ENCODE results near the genes DIPK1C and ZNF407.

DNA sequence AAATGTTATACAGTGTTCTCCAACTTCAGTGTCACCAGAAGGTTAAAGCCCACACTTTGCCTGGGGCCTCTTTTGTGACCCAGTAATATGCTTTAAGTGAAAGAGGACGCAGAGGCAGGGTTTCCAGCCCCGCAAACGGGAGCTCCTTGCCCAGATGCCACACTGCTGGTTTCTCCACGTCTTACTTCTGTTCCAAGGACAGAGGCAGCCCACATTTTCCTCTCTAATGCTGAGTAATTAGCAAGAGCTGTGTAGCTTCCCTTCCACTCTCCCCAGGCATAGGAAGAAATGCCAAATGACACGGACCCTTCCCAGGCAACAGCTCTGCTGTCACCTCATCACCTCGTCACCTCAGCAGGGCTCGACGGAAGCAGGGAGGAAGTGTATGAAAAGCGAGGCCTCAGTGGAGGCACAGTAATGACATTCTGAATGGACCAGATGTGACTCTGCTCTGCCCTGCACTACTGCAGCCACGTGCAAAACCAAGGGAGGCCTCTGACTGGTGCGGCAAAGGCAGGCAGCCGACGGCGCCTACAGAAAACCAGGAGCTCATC is 64.6 kb downstream of the FBXO15 start:
- PRO-cap: no peak

DNA sequence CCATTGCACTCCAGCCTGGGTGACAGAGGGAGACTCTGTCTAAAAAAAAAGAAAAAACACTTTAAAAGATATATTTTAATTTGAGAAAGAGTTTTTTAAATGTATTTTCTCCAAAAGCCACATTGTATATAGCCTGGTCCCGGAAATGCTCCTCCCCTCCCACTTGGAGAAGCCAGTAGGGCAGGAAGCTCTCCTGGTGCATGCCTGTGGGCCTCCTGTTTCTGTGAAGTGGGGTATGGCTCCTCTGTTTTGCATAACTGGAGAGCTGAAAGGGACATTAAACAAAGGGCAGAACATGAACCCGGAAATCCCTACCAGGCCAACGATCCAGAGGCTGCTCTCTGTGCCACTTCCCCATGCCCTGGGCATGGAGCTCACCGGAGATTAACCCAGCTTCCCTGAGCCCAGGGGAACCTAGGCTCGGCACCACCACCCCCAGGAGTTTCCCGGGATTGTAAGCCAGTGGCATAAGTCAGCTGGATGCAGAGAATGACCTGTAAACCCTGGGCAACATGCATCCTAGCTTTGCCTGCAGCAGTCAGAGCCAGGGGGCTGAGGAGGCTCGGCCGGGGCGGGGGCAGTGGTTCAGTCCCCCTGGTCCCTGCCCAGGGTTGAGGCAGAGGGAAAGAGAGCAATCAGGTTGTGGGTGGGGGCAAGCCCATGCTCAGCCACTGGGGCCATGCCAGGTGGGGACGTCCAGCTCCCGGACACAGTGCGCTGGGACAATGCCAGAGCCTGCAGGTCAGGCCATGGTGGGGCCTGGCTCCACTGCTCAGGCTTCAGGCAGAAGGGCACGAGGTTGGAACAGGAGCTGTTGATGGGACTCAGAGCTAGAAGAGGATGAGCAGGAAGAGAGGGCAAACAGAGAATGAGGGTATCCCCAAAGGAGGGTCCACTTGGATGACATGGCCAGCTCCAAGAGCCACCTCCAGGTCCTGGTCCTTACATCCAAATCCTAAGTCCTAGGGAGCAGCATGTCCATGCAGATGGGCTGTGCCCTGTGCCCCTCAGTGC is 49.5 kb downstream of the TIMM21 start:
- PRO-cap: no peak

DNA sequence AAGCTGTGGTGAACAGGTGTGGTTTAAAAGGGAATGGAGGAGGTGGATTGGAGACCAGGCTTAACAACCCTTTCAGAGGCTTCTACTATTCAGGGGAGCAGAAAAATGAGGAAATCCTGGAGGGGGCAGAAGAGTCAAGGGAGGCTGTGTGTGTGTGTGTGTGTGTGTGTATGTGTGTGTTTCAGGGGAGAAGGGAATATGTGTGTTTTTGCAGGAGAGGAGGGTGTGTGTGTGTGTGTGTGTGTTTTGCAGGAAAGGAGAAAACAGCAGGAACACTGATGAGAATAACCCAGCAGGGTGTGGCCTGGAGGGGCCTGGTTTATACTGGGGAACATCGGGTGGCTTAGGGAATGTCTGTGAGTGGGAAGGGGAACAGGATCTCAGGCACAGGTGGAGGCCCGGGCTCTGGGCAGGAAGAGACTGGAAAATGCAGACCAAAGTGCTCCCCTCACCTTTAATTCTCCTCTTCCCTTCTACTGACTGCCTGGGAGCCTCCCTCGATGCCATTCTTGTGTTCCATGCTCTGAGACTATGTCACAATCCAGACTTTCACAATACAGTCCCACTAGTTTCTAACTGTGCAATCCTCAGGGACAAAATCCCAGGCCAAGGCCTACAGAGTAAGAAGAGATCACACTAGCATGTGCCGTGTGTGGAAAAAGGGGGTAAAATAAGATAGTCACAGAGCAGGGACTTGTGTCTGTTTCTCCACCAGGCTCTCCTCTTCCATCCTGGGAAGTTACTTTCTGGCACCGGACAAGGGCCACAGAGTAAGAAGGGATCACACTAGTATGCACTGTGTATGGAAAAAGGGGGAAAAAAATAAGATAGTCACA is 9.9 kb downstream of the CYB5A start:
- PRO-cap: no peak

DNA sequence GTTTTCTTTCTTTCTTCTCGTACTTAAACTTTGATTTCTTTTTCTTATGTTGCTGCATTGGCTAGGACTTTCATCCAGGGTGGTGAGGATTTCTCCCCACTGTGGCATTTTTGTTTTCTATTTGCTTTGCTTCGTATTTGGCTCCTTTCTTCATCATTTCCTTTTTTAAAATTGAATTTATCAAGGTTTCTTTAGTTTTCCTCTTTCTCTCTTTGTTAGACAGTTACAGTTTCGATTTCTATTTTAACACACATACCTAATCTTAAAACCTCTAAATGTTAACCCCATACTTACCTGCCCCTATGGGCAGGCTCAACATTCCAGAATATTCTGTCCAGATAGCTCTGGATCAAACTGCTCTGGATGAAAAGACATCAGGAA is 49.3 kb downstream of the DIPK1C start:
- PRO-cap: no peak

DNA sequence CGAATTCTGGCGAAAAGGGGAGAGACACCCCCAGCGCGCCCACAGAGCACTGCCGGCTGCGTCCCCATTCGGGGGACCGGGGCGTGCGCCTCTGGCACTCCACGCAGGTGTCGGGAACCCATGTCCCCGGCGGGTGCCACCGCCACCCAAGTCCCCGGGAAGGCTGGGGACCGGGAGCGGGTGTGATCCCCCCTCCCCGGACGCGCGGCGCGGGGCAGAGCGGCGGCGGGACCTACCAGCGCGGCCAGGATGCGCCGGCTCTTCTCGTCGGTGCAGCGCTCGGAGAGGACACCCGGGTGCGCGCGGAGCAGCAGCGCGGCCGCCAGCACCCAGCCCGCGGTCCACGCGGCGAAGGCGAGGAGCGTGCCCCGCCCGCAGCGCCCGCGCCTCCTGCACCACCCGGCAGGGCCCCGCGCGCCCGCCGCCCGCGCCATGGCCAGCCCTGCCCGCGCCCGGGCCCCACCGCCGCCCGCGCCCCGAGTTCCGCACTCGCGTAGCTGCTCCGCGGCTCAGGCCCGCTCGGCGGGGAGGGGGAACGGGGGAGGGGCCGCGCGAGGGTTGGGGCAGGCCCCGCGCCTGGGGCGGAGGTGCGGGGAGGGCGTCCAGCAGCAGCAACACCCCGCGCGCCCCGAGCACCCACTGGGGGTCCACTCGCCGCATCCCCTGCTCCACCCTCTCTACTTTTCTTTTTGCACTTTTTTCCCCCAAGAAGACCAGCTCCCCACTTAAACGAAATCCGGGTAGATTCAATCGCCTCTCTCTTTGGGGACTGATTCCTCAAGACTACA is at the start of gene DIPK1C:
Gene DIPK1C (minus strand): TSS at position 483 of the 788 bp plus-strand sequence.
- PRO-cap: no peak

DNA sequence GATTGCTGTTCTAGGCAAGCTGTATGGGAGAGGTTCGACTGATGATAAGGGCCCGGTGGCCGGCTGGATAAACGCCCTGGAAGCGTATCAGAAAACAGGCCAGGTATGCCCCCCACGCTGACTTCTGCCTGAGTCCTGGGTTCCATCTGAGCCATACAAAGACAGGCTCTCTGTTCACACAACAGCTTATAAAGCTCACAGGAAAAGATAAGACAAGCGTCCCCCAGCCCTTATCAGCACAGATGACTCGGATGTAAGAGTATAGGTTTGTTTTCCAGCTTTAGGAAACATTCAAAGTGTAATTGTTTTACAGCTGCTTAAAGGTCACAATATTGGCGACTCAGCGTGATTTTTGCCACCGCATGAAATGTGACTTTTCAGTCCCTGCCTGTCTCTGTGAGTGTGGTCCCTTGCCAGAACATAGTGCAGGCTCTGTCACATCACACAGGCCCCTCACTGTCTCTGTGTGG is 12.7 kb downstream of the CNDP2 start:
- PRO-cap: no peak

DNA sequence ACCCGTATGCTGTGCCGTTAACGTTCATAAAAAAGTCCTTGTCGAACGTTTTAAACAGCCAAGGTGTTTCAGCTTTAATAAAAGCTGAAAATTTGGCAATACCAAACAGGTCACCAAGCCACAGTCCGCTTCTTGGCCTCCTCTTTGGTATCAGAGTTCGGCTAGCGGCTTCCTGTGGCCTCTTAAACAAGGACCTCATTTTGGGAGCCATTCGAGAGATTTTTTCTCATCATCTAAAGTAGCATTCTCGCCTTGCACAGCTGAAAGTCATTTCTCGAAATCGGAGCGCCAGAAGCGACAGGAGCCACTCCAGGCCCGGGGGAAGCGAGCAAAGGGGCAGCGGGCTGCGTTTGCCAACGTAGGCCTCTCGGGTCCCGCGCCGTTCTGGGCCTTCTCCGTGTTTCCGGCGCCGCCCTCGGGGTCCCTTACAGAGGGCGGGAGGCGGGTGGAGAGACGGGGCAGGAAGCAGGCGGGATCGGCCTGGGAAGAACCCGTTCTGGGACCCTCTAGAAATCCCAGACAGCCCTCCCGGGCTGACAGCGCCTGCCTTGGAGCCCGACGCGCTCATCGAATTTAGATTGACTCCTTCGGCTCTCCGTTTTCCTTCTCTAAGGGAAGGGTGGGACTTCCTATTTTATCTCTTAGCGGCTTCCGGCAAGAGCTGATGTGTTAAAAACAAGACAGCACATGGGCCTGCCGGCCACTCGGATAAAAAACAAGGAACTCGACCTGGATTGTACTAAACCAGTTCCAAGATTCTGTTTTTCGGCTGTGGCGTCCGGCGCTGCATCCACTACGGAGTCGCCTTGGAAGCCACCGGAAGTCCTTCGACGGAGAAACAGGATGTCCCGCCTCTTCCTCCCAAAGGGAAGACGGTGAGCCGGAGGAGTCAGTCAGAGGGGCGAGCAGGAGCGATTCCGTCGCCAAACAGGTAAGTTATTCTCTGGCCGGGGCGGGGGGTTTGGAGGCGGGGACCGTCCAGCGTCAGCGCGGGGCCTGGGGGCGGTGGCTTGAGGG is at the start of gene ZNF407:
Gene ZNF407 (plus strand): TSS at position 864 of the 1,017 bp plus-strand sequence.
- PRO-cap: unidirectional peak, plus-strand start at position 123 of the sequence; bidirectional peak, plus-strand start at position 428 of the sequence, minus-strand start at position 386 of the sequence; bidirectional peak, plus-strand start at position 864 of the sequence, minus-strand start at position 829 of the sequence

- PRO-cap: no peak
Observed at GRCh38 chr18:76398206-76399356, 96.5 kb downstream of the ZNF516 start.

DNA sequence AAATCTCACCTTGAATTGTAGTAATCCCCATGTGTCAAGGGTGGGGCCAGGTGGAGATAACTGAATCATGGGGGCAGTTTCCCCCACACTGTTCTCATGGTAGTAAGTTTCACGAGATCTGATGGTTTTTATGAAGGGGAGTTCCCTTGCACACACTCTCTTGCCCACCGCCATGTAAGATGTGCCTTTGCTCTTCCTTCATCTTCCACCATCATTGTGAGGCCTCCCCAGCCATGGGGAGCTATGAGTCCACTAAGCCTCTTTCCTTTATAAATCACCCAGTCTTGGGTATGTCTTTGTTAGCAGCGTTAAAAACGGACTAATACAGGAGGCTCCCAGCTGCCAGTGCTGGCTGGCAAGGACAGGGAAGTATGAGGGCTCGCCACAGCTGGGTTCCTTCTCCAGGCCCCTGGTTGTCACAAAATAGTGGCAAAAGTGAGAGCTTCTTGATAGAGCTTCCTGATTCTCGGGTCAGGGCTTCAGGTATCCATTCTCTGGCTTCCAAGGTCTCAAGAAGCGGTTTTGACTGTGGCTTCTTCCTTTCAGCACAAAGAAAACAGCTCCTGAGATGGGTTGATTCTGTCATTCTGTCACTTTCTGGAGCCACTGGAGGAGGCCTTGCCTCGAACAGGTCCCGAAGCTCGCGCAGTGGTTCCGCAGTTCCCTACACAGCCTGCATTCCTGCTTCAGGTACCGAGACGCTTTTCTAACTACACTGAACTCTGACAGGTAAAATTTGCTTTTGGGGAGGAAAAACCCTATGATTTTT is 85.0 kb downstream of the ZNF516 start:
- PRO-cap: no peak

DNA sequence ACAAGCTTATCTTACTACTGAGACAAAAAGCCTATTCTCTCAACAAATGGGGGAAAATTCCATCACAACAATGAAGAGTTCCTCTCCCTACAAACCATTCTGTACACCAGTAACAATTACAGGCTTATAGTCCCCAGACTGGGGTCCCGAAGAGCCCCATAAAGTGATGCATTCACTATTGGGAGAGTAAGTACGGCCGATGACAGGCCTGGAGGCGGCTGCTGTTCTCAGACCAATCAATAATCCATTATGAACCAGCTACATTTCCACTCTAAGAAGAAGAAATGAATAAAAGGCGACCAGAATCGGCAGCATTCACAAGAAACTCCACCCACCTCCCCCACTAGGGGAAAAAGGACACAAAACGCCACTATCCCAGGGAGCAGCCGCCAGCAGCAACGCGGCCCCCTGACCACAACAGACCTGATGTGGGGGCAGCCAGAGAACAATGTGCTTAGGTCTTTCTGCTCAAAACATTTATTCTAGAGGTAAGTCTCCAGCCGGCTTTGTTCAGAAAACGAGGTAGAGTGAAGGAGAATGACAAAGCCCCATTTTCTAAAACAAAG is 43.2 kb downstream of the ZNF516 start:
- PRO-cap: no peak

GRCh38 chr18:76489509-76490053 is 5.5 kb downstream of the ZNF516 start:
- PRO-cap: no peak

- PRO-cap: bidirectional peak, plus-strand start at chr18:76492310, minus-strand start at chr18:76492303
Observed at GRCh38 chr18:76492260-76492617, 2.8 kb downstream of the ZNF516 start.

GRCh38 chr18:76517889-76518554 is 23.0 kb upstream of the ZNF516 start:
- PRO-cap: no peak

GRCh38 chr18:76564996-76565703 is 70.1 kb upstream of the ZNF516 start:
- PRO-cap: bidirectional peak, plus-strand start at chr18:76565581, minus-strand start at chr18:76565257

GRCh38 chr18:76599298-76599858 is 104.3 kb upstream of the ZNF516 start:
- PRO-cap: unidirectional peak, plus-strand start at chr18:76599597

- PRO-cap: no peak
Observed at GRCh38 chr18:76678363-76678644, 144.1 kb upstream of the ZNF236 start.

- PRO-cap: no peak
Observed at GRCh38 chr18:76822203-76822335, 288 bp upstream of the ZNF236 start.

DNA sequence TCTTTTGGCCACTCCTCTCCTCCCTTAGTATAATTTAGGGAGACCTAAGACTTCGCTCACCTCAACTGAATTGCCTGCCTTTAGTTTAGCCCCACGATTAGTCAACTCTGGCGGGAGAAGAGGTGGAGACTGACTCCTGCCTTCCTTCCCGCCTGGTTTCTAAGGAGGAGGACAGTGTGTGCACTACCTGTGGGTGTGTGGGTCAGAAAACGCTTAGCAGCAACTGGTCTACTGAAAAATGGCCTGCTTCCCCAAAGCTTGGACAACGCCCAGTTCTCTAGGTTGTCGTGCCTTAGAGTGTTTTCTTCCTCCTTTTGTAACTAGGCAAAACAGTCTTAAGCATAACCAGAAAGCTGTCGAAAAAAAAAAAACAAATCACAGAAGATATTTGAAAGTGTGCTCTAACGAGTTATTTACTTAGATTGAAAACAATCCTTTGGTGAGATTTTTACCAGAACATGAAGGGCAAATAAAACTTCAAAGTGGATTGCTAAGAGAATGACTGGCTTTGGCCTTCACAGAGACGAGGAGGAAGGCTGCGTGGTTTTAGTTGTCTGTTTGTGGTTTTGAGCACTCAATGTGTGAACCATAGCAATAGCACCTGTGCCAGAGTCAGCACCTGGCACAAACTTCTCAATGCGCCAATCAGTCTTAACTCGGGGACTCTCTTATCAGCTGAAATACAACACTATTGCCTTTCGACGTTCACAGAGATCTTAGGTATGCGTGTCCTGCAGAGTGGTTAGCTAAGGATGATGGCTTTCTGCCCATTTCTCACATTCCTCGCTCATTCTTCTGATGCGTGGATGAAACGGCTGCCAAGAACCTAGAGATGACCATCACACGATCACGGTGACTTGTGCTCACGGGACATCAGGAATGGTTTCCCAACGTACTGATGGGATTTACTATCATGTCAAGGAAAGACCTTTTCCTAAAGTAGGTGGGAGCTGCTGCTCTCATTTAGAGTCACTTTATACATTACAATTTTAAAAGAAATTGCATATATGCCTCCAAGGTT is 70.1 kb downstream of the MBP start:
- PRO-cap: no peak

DNA sequence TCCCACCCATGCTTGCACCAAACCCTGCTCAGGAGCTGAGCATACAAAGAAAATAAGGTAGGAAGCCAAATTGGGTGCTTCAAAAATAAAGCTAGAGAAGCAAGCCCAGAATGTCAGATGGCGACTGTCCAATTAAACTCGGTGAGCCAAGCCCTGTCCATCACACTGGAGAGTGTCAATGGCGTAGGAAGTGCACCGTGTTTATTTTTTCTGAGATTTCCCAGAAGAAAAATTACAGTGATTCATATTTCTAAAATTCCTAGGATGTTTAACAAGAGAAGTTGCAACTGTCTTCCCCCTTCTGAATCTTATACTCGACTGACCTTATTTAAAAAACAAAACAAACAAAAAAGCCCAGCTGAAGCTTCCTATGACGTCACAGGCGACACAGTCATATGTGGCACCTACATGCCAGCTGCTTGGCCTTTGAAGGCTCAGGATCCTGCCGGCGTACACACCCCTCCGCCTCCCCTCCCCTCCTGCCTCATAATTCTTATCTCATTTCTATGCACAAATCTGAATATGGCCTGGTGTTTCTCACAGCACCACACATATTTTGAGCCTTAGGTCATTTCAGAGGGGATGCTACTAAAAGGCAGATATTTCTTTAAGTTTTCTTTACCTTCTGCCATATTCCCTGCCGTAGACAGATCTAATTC is 60.8 kb downstream of the MBP start:
- PRO-cap: no peak

- PRO-cap: no peak
Observed at GRCh38 chr18:77077853-77078829, 54.4 kb downstream of the MBP start.